ENCODE data around the genes HDGF, INSRR, MNDA, IFI16 and DUSP23.

DNA sequence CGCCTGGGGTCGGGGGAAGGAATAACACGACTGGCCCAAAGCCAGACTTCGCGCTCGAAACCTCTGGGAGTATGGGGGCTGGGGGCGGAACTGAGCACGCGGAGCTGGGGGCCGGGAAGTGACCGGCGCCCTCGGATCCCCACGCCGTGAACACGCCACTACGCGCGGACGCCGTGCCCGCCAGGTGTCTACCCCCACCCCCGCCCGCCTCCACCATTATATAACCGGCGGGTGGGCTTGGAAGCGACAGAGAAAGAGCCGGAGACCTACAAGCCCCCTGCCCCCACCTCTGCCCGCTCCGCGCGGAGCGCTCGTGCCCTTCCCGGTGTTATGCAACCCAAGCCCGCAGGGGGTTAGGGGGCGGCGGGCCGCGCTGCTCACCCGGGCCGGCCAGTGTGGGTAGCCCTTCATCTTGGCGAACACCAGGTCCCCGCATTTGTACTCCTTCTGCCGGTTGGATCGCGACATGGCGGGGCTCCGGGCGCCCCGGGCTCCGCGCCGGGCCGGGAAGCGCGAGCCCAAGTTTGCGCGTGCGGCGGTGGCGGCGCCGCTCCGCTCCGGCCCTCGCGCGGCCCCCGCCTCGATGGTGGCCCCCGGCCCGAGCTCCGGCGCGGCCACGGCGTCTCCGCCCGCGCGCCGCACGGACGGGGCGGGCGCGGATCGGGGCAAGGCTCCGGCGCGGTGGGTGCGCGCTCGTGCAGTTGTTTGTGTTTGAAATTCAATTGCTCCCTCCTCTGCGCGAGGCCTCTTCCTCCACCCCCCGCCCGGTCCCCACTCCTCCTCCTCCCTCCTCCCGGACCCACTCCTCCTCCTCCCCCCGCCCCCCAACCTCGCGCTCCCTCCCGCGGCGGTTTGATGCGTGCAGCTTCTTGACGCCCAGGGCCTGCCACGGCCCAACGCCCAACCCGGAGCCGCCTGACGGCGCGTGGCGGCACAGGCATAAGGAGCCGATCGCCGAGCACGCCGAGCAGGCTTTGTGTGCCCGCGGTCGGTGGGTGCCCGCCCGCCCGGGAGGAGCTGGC lies at the start of gene HDGF:
Gene HDGF, minus strand, starts transcription at position 714 of the 1,022 bp plus-strand sequence.
- PRO-cap = bidirectional peak, plus-strand start at position 158 of the sequence, minus-strand start at position 92 of the sequence; bidirectional peak, plus-strand start at position 249 of the sequence, minus-strand start at position 330 of the sequence; bidirectional peak, plus-strand start at position 977 of the sequence, minus-strand start at position 713 of the sequence

- PRO-cap = no peak
Measured at GRCh38 chr1:156770580-156771461, 3.5 kb downstream of the PRCC start.

- PRO-cap = no peak
Measured at GRCh38 chr1:156801592-156802388, 14.9 kb downstream of the SH2D2A start.

DNA sequence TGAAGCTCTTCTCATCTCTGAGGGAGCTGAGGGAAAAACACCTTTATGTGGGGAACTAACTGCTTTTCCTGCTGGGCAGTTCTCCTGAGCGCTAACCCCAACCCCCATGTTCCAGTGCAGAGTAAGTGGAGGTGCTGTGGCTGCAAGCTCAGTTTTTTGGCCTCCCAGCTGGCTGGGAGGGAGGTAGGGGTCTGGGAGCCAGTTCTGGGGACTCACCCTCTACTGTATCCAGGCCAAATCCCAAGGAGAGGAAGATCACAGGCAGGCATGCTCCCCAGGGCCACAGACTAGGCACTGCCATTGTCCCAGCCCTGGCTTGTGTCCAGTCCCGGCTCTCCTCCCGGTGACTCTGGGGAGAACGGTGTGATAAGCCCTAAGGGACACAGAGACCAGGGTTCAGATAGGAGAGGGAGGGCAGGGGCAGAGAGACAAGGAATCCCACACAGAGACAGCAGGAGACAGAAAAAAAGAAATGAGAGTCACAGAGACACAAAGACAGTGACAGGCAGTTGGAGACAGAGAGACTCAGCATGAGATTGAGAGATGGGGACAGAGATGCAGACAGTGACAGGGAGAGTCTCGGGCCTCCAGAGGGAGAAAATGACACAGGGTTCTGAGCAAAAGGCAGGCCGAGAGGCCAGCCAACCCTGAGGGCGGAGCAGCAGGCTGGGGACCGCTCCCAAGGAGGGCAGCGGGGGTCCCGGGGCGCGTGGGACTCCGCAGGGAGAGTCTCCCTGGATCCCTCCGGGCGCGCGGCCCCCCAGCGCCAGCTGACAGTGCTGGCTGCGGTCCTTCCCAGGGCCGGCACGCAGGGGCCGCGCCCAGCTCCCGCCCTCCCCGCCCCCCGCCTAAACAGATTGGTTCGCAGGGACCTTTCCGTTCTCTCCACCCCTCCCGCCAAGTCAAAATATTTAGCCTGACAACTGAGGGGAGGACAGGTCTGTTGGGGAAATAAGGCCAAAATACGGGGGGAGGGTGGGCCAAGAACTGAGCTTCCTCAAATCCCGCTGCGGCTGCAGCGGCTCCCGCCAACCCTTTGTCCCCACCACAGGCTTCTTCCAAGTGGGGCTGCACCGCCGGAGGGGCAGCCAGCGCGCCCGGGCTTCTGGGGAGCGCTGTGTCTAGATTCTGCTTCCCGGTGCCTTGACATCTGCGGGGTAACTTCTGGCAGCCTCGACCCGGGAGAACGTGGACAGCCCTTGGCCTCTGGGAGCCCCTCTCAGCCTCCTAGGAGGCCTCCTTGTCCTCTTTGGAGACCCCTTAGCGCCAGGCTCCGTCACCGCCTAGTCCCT lies at the start of gene INSRR:
Gene INSRR, minus strand, starts transcription at position 797 of the 1,292 bp plus-strand sequence.
- PRO-cap = no peak

DNA sequence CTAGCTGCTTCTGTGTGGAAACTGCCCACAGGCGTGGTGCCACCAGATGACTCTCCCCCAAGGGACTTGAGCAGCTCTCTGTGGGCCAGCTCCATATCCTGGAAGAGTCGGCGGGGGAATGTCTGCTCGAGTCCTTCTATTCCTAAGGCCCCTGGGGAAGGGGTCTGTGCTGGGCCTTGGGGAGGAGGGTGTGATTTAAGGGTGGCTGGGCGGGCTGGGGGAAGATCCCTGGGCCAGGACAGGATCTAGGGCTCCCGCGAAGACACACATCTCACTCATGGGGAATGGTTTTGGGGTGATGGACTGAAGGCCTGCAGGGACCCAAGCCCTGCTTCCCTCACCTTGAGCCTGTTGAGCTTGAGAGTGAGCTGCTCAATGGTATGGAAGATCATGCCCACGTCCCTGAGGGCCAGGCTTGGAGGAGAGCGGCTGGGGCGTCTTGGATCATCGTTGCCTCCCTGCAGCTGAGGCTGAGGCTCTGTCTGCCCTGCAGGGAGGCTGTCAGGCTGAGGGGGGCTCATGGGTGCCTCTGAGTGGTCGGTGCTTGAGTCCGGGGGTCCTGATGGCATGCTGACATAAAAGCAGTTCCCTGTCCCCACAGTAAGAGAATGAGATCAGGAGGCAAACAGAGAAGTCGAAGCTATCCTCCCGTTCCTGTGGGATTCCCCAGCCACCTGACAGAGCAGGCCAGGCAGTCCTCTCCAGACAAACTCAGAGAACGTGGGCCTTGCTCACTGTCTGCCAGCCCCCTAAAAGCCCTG lies 16.7 kb downstream of the LRRC71 start:
- PRO-cap = no peak

DNA sequence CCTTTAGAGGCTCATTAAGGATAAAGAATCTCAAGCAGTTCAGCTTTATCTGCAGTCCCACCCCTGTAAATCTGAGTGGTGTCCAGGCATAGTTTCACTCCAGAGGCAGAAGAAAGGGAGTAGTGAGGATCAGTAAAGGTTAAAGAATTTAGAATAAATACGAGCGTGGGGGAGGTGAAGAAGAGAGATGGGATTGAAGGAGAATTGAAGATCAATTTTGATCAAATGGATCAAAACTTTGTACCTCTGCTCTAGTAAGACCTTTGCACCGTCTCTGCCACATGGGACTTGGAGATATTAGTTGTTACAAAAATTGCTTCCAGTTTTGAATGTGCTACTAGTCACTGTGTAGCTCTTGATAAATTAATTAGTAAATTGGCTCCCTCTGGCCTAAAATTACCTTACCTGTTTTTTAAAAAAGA lies 1.1 kb upstream of the ETV3 start:
- PRO-cap = no peak

GRCh38 chr1:157709744-157710334 lies 9.3 kb upstream of the FCRL3 start:
- PRO-cap = no peak

DNA sequence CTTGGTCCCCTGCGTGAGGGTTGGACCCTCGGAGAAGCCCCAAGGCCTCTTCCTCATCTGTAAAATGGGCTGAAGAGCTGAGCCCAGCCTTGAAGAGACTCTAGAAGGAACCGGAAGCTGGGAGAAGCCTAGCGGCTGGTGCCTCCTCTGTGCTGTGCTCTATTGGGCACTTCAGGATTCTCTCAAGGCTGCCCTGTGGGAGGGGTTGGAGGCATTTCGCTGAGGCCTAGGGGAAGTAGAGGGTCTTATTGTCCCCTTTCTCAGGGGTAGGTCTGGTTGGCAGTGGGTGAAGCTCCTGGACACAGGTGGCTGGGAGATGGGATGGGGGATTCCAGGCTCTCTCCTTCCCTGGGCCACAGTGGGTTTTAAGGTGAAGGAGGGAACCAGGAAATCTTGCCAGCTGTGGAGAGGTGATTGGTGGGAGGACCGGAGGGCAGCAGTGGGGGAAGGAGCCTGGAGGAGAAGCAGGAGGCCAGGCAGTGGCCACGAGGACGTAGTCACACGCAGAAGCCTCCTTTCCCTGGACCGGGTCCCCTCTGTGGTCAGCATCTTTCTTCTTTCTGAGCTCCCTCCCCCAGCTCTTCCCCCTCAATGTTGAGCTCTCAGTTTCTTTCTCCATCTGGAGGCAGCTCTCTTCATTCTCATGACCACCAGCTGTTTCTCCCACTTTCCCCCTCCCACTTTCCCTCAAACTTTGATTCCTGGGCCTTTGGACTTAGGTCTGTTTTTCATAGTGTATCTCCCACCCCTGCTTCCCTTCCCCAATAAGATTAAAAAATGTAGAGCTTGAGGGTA lies 18.1 kb downstream of the KIRREL1 start:
- PRO-cap = no peak

DNA sequence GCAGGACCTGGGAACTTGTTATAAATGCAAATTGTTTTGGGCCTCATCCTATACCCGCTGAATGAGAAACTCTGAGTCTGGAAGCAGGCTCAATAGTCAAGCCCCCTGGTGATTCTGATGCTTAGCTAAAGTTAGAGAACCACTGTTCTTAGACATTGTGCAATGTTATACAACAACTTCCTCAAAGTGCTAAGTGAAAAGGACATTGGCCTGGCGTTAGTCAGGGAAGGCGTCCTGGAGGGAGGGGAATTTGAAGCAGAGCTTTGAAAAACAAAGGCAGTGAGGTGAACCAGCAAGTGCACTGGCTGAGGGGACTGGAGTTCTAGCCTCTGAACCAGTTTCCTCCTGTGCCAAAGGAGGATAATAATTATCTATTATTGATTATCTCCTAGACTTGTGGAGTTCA lies 5.1 kb downstream of the CD1D start:
- PRO-cap = no peak

DNA sequence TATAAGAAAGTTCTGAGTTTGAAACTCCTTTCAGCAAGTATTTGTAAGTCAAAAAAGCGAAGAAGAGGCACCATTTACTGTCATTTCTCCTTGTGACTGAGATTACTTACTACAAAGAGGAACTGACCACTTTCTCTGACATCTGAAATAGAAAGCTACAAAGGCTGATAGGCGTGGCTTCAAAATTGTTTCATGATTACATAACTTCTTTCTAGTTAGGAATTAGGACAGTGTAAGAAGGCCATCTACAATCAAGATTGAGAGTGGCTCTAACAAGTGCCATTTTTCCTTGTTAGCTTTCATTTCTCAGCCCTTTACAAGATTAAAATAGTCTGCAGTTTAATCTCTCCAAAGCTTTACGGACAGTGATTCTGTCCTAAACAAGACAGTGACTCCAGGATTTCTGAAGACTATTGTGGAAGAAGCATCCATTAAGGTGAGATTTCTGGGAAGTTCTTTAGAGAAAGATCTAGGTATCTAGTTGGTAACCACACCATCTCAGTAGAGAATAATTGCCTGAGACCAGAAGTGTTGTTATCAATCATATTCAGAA lies at the start of gene MNDA:
Gene MNDA, plus strand, starts transcription at position 230 of the 553 bp plus-strand sequence.
- PRO-cap = no peak

- PRO-cap = bidirectional peak, plus-strand start at chr1:159010010, minus-strand start at chr1:159009831
Measured at GRCh38 chr1:159009644-159010875, at the start of gene IFI16. Gene IFI16, plus strand, starts transcription at chr1:159009907.

DNA sequence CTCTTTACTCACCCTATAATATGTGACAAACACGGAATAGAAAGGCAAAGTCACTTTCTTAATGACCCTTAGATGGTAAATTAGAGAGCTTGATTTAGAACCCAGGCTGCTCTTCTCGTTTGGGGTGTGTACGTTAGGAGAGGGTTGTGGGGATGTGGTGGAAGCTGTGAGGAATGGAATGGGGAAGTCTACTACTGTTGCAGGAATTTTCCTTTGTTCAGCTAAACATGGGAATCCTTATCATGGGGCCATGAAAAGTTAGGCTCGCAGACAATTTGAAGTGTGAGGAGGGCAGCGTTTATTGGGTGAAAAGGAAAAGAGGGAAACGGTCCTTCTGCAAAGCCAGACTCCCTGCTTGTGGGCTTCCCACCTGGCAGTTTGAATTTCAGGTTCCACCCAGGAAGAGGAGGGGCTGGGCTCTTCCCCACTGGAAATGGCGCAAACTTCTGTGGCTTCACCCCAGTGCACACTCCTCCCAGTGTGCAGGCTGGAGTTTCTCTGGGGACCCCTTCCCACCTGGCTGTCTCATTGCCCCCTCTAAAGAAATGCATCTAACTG lies 20.6 kb downstream of the AIM2 start:
- PRO-cap = no peak

- PRO-cap = no peak
Measured at GRCh38 chr1:159468165-159468542, 28.6 kb downstream of the OR10J1 start.

DNA sequence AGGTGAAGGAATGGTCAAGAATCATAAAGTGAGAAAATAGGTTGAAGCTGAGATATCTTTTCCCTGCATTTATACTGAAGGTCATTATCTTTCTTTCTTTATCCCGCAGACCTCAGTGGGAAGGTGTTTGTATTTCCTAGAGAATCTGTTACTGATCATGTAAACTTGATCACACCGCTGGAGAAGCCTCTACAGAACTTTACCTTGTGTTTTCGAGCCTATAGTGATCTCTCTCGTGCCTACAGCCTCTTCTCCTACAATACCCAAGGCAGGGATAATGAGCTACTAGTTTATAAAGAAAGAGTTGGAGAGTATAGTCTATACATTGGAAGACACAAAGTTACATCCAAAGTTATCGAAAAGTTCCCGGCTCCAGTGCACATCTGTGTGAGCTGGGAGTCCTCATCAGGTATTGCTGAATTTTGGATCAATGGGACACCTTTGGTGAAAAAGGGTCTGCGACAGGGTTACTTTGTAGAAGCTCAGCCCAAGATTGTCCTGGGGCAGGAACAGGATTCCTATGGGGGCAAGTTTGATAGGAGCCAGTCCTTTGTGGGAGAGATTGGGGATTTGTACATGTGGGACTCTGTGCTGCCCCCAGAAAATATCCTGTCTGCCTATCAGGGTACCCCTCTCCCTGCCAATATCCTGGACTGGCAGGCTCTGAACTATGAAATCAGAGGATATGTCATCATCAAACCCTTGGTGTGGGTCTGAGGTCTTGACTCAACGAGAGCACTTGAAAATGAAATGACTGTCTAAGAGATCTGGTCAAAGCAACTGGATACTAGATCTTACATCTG lies 567 bp downstream of the APCS start:
- PRO-cap = no peak

GRCh38 chr1:159780874-159781702 lies at the start of gene DUSP23:
Gene DUSP23, plus strand, starts transcription at chr1:159780962.
- PRO-cap = bidirectional peak, plus-strand start at chr1:159780969, minus-strand start at chr1:159780733; unidirectional peak, plus-strand start at chr1:159781186; bidirectional peak, plus-strand start at chr1:159781485, minus-strand start at chr1:159781319

GRCh38 chr1:159876605-159877007 lies 14.1 kb upstream of the VSIG8 start:
- PRO-cap = no peak

DNA sequence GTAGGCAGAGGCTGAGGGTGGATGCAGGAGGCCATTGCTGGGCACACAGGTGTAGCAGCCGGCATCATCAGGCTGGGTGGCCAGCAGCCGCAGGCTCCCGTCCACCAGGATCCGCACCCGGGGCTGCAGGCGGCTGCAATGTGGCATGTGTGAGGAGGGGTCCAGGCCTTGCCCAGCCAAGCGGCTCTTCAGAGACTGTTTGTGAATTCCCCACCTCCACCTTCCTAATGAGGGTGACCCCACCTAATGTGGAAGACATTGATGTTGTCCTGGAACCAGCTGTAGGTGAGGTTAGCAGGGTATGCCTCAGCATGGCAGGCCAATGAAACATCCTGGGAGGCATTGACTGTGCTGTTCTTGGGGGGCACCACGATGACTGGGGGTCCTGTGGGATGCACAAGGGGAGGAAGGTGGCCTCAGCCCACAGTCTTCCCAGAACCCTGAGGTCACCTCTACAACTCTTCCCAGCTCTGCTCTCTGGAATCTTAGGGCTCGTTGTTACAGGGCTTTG lies 9.2 kb upstream of the TAGLN2 start:
- PRO-cap = no peak

DNA sequence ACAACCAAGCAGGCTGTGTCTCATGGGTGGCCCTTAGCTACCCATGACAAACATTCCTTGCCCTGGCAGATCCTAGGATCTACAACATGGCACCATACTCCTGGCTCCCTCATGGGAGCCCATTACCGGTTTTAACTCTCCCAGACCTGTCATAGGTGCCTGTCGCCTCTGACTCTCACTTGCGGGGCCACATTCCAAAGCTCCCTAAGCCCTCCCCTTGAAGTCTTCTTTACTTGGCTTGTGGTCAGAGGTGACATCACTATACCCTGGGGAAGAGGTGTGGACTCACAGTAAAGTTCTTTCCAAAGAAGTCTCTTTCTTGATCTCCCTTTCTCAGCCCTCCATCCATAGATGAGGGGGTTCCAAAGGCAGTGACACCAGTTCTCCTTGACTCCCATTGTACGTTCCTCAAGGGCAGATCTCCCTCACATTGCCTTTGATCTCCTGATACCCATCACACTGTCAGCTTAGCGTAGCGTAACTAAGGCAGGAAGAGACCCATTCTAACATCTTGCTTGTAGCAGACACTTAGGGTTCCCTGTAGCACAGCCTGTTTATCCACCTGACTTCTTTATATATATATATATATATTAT lies 5.5 kb upstream of the SLAMF9 start:
- PRO-cap = no peak

- PRO-cap = unidirectional peak, plus-strand start at chr1:160031032
Measured at GRCh38 chr1:160030820-160031697, 731 bp downstream of the PIGM start.

DNA sequence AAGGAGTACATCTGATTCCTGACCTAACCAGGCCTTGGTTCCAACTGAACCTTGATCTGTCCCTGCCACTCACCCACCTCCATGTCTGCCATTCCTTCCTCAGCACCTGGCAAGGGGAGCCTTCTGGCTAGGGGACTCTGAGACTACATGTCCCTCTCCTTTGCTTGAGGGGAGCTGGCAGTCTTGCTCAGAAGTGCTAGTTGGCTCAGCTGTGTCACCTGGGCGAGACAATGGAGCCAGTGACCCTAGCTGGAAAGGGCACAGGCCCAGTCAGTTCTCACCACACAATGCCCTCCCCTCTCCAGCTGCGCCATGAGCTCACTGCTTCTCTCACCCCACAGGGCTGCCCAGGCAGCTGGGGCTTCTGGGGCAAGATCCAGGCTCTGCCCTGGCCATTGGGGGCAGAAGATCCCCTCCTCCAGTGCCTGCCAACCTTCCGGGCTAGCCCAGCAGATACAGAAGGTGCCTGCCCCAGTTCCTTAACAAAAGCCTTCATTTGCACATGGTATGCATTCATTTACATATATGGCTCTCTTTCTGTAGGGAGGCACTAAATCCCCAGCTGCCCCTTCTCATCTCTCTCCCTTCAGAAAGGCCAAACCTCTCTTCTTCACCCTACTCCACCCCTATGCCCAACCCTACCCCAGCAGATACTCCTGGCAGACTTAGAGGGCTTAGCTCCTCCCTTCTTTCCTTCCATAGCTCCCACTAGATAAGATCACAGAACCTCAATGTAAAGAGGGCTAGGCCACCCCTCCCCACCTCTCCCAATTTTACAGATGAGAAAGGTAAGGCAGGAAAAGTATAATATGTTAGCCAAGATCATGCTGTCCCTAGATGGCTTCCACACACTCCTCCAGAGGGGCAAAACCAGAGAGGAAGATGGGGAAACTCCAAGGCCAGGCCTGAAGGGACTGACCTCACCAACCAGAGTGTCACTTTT lies 2.6 kb downstream of the IGSF8 start:
- PRO-cap = no peak